SJCRH30 (cell line): ENCODE measurements around the gene ROCK1.

- RAMPAGE, long total RNA: no peak
These were observed 41.7 kb upstream of the LDLRAD4 start for GRCh38 chr18:13176942-13177276.

GRCh38 chr18:13216058-13216667, 2.4 kb upstream of the LDLRAD4 start:
- RAMPAGE, long total RNA: no peak

DNA sequence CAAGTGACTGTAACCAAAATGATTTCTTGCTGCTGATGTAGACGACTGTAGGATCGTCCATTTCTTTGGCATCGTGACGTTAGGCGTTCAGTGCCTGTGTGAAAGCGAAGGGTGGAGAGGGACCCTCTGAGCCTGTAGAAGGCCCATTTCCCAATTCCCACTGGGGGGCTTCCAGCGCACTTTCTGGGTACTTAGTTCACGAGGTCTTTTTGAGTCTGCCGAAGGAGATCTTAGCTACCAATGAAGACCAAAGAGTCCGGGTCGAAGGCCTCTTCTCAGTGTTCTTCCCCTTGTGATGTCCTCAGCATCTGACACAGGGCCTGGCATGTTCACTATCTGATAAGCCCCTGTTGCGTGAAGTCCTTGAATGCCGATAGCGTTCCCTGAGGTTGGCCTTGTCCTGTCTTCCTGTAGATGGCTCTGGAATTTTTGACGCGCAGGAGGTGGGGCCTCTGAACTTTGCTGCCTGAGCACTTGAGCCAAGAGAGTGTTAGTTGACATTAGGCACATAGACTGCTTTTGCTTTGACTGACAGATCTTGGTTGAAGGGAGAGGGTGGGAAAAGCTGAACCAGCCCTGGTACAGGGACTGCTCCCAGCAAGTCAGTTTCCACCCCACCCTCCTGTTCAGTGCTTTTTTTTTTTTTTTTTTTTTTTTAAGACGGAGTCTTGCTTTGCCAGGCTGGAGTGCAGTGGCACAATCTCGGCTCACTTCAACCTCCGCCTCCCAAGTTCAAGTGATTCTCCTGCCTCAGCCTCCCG, 52.9 kb downstream of the LDLRAD4 start:
- RAMPAGE, long total RNA: no peak

DNA sequence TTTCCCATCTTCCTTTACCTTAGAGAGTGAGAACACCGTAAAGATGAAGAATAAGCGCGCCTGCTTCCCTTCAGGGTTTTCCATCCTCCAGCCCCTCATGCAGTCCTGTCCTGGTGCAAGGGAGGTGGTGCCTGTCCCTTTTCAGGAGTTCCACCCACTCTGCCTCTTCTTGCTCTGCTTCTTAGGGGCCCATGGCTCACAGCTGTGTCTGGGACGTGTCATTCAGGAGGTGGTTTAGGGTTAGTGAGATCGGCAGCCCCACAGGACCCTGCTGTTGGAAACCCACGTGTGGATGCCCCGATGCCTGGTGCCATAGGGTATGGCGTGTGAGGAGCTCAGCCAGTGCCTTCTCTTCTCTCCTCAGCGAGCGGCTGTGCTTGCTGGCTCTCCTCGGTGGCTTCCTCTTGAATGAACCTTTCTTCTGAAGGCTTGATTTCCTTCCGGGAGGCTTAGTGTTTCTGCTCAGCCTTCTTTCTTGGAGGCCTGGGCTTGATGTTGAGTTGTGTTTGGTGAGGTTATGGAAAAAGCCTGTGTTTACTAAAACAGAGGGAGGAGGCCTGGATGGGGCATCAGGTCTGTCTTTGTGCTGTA, 55.2 kb downstream of the LDLRAD4 start:
- RAMPAGE, long total RNA: no peak

GRCh38 chr18:13276581-13277639, 58.4 kb downstream of the LDLRAD4 start:
- RAMPAGE, long total RNA: no peak

- RAMPAGE, long total RNA: no peak
These were observed 60.6 kb downstream of the LDLRAD4 start for GRCh38 chr18:13279239-13279545.

DNA sequence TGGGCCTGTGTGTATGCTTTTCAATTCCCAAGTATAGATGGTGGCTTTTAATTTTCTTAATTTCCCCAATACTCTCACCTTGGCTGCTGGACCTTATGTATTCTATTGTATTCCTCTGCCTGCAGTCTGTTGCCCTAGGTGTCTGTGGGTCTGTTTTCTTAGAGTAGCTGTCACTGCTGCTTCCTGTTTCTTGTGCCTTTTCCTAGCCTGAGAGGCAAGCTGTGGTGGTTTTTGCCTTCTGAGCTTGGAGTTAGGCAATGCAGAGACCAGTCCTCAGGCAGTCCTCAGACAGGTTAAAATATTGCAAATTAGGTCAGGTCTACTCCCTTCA, 134.8 kb downstream of the LDLRAD4 start:
- RAMPAGE, long total RNA: no peak

DNA sequence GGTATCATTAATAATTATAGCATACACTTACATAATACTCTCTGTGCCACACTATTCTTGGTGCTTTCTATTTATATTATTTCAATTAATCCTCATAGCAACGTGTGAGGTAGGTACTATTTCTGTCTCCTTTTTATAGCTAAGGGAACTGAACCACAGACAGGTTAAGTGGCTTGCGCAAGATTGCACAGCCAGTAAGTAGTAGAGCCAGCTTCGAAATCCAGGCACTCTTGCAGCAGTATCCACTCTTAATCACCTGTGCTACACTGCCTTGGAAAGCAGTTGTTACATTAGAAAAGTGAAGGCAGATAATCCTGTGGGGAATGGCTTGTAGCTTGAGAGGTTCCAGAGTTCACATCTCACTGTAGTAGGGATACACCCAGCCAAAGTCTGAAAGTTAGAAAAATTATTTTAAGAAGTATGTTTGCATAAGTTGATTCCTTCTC, 198.3 kb downstream of the LDLRAD4 start:
- RAMPAGE, long total RNA: no peak

DNA sequence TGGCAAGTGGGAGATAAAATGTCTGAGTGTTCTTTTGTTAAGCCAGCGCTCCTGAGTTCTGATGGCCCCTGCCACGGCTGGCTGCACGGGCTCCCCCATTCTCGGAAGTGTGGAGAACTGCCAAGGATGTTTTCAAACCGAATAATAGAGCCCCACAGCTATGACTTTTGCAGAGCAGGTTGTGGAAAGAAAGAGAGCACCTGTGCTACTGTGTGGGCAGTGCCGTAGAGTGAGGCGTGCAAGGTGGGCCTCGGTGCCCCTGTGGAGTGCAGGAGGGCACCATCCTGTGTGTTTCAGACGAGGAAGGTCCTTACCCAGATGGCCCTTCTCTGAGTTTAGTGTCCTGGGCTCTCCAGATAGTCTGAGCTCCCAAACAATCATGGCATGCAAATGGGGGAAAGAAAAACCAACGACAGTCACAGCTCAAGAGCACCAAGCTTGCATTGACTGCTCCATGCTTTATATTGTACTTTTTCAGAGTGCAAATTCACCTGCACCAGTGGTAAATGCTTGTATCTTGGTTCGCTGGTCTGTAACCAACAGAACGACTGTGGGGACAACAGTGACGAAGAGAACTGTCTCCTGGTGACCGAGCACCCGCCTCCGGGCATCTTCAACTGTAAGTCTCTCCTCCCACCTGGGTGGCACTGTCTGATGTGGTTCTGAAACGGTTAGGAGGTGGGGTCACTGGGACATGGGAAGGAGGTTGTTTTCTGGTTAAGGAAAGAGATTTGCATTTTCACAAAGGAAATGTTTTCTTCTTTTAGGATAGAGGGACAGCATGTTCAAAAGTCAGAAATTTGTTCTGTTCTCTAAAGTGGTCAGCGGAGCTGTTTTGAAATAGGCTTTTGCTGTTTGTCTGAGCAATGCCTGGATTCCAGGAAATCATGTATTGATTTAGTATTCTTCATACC, 219.5 kb downstream of the LDLRAD4 start:
- RAMPAGE, long total RNA: no peak

DNA sequence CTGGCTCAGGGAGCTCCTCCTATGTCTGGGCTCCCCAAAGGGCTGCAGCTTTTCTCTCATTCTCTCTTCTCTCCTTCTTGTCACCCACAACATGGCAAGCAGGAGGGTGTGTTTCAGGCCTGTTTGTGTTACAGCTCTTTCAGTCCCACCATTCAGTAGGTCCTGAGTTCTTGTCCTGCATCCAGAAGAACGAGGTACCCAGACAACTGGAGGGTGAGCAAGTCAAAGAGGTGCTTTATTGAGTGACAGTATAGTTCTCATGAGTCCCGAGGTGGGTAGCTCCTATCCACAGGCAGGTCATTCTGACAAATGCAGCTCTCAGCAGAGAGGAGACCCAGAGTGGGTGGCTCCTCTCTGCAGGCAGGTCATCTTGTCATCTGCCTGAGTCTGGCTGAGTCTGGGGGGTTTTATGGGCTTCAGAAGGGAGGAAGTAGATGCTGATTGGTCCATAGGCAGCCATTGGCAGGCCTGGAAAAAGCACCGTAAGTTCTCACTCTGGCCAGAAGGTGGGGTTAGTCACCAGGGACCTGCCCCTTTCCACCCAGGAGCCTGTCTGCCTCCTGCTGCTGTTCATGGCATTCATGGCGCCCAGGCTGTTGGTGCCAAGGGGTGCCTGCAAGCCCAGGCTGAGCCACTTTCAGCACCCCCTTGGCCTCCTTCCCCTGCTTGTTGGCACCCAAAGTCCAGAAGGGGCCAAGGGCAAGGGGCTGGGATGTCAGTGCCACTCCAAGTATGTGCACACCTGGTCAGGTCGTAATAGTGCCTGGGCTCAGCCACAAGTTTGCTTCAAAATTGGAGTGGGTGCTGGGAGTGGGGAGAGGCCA, 178.4 kb downstream of the FAM210A start:
- RAMPAGE, long total RNA: no peak

- RAMPAGE, long total RNA: no peak
These were observed 18.5 kb downstream of the RNMT start for GRCh38 chr18:13744792-13745594.

DNA sequence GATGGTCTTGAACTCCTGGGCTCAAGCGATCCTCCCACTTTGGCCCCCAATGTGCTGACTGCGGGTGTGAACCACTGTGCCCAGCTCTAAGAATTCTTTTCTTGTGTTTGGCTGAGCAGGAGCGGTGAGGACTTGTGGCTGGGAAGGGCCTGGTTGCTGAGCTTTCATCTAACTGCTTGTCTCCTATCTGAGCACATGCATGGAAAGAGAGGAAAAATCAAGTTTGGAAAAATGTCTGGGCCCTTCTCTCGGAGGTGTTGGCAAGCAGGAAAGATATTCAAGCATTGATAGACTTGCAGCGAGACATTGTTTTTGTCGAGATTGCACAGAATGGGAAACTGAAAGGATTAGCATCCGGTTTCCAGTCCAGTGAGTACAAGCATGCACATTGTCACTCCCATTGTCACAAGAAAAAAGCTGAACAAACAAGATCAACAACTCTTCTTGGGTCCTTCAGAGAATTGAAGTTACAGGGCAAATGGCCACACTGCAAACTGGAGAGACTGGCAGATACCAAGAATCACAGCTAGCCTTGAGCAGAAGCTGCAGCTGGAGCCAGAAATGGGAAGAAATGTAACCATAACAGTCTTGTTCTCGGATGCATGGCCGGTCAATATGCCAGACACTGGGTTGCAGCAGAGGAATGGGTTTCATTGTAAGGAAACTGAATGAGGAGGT, 19.7 kb upstream of the MC5R start:
- RAMPAGE, long total RNA: no peak

DNA sequence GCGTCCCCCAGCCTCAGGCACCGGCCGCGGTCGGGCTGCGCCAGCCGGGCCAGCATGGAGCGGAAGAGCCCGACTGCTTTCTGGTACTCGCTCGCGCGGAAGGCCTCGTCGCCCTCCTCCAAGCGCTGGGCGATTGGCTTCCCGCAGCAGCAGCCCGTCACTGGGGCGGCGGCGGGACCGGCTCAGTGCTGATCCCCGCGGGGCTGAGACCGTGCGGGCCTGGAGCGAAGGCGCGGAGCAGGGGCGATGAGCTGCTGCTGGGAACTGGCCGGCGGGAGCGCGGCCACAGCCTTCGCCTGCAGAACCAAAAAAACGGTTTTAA, 92.7 kb downstream of the POTEC start:
- RAMPAGE, long total RNA: no peak

- RAMPAGE, long total RNA: no peak
These were observed 173.1 kb downstream of the ANKRD30B start for GRCh38 chr18:14921073-14921418.

- RAMPAGE, long total RNA: no peak
These were observed 188.3 kb downstream of the ANKRD30B start for GRCh38 chr18:14936199-14936671.

DNA sequence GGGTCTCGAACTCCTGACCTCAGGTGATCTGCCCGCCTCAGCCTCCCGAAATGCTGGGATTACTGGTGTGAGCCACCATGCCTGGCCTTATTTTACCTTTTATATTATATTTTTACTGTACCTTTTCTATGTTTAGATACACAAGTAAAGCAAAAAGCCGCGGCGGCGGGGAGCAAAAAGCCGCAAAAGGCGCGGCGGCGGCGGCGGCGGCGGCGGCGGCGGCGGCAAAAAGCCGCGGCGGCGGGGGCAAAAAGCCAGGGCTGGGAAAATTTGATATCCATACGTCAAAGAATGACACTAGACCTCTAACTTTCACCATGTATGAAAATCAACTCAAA, 262.3 kb downstream of the ANKRD30B start:
- RAMPAGE, long total RNA: no peak

DNA sequence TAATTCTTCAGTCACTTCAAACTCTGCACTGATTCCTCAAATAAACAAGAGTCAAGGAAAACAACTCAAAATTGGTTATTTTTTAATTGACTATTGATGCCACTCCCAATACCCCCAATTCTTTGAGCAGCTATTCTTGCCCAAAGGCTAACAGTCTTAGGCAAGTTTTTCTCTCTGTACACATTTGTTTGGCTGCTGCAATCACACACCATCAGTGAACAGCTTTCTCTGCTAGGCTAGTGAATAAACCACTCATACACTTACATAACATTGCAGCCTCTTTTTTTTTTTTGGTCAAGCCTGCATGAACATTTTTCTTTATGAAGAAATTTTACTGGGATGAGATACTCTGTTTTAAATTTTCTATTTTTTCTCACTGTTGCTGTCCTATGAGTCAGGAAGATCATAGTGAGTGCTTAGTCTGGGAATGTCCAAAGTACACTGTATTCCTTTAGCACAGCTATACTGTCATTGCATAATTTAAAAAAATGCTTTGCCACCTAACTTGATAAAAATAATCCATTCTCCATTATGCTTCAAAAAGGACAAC, 58.5 kb downstream of the ROCK1 start:
- RAMPAGE, long total RNA: no peak

- RAMPAGE, long total RNA: no peak
These were observed at the start of gene ROCK1 for GRCh38 chr18:21111432-21111899. ROCK1 (minus strand) TSS chr18:21111813.

DNA sequence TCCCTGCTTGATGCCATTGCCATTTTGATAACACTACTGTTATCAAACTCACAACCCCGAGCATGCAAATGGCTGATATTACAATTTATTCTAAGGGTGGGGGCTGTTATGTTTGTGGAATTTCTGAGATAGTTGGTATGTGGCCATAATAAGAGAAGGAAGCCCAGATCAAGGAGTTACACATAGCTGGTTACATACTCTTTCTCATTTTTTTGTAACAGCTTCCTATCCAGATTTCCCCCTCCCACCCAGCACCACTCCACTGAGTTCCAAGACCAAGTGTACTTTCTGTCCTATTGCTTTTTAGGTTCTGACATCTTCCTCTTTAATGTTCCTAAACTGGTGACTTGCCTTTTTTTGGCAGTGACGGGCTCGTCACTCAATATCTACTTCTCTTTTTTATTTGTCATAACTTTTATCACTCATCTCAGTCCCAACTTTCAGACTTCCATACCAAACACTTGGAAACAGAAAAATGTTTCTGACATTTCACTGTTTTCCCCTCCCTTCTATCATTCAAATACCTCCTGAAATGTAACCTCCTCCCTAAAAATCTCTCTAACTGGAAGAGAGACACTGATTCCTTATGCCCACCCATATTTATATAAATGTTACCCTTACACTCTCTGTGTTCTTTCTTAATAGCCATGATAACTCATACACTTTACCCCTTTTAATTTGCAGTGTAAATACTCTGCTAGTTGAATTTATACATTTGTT, 6.3 kb upstream of the ROCK1 start:
- RAMPAGE, long total RNA: no peak

DNA sequence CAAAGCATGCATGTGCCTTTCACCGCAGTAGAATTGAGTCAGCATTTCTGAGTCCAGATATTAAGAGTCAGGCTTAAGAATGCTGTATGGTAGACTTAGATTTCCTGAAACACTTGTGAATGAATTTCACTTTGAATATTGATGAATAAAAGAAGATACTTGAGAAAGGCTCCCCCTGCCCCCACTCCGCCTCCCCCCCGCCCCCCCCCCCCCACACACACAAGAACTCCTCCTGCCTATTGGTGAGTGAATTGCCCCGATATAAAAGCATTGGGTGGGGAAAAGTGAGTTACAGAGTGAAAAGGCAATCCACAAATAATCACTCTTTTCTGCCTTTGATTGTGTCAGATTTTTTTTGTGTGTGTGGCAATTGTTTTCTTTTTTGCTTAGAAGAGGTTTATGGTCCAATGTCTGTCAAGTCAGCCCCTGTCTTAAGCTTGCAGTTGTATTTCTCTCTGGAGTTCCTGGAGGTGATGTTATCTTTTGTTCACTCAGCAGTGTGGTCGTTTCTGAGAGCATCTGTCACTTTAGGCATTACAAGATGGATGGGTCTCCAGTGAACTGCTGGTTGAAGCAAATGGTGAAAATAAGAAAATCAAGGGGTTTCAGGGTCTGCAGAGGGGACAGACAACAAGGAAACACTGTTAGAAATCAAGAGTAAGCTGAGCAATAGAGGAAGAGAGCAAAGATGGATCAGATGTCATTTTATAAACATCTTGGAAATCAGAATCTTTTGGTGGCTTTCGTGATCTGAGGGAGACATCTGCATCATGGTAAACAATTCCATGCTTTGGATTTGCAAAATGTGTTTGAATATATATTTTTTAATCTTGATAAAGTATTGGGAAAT, 121.3 kb downstream of the GREB1L start:
- RAMPAGE, long total RNA: no peak